ENCODE data around the gene BTRC.

GRCh38 chr10:99777915-99778299 is 4.5 kb upstream of the ABCC2 start:
- PRO-cap = no peak
- RAMPAGE, long total RNA, 2 experiments = no peak in any of the 2 experiments

GRCh38 chr10:99927433-99927701 is 82.4 kb downstream of the DNMBP start:
- PRO-cap = no peak
- RAMPAGE, long total RNA, 2 experiments = no peak in any of the 2 experiments

- PRO-cap = no peak
- RAMPAGE, long total RNA, 2 experiments = no peak in any of the 2 experiments
These were observed 19.7 kb upstream of the CPN1 start for GRCh38 chr10:100101383-100101733.

DNA sequence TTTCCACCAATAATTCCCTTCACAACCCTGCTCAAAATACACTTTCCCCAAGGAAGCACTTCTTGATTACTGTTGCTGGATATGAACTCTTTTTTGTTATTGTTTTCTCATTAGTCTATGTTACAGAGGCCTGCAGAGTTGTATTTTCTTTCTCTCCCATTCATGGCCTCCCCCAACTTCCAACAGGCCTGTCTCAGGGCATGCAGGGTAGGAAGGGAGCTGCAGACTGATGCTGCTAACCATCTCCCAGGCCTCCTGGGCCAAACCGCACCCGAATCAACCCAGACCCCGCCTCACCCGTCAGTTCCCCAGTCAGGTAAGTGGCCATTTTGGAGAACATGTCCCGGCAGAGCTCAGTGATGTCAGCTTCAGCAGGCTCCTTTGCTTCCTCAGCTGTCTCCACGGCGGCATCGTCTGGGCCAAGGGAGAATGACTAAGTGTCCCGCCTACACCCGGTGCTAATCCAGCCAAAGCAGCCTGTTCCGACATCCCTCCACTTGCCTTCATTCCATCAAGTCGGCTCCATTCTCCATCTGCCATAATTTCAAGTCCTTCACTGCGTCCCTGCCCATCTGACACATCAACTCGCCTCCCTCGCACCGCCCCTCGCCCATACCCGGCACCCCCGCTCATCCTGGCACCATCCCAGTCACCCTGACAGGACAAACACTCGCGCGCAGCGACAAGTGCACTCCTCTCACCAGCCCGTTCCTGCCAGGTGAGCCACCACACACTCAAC is 511 bp downstream of the BLOC1S2 start:
- PRO-cap = bidirectional peak, plus-strand start at position 466 of the sequence, minus-strand start at position 412 of the sequence
- RAMPAGE, long total RNA, 2 experiments = no peak in any of the 2 experiments

DNA sequence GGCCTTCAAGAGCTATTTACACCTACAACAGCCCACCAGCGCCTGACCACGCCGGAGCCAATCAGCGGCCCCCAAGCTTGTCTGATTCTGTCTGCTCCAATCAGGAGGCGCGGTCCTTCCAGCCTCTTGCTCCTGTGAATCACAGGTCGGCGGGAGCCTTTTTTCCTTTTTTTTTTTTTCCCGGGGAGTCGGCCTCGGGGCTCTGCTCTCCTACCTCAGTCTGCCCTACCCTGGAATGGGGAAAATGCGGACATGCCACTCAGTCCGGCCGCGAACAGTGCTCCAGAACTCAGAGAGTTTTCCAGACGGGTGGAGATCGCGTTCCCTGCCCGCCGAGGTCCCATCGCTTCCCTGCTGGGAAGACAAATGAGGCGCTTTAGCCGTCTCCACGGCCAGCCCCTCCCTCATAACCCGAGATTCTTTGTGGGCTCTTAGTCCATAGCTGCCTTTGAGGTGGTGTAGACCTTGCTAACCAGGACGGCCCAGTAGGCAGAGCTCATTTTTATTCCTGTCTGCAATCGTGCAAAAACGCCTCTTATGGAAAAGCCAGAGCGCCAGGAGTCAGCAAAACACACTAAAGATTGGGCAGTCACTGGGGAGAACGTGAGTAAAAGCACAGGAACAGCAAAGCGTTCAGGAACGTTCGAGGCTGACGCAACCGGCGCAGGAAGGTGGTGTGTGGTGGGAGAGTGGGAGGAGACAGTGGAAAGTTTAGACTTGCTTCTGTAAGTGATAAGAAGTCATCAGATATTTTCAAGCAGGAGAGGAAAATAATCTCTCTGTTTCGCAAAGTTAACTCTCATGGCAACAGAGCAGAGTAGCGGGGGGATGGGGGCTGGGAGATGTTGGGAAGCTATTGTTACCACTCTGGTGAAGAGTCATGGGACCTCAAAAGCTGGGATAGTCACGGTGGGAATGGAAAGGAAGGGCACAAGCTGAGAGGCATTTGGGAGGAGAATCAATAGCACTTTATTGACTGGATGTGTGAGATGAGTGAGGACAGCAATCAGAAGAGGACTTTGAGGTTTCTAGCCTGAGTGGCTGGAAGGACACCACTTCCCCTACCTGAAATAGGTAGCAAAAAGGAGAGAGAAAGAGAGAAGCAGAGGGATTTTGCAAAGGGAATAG is 26.7 kb downstream of the SCD start:
- PRO-cap = bidirectional peak, plus-strand start at position 135 of the sequence, minus-strand start outside the sequence; bidirectional peak, plus-strand start at position 636 of the sequence, minus-strand start at position 583 of the sequence
- RAMPAGE, long total RNA, 2 experiments = start-site peak on the plus strand in 2 of 2 experiments, centred at positions 148 to 165 of the sequence, 11 to 17 reads per replicate

GRCh38 chr10:101043457-101043825 is 12.4 kb downstream of the SFXN3 start:
- PRO-cap = no peak
- RAMPAGE, long total RNA, 2 experiments = no peak in any of the 2 experiments

- PRO-cap = bidirectional peak, plus-strand start at chr10:101066349, minus-strand start at chr10:101066246
- RAMPAGE, long total RNA, 2 experiments = no peak in any of the 2 experiments
These were observed 4.3 kb downstream of the KAZALD1 start for GRCh38 chr10:101066038-101066526.

- PRO-cap = no peak
- RAMPAGE, long total RNA, 2 experiments = no peak in any of the 2 experiments
These were observed 4.9 kb downstream of the KAZALD1 start for GRCh38 chr10:101066527-101067348.

- PRO-cap = no peak
- RAMPAGE, long total RNA, 2 experiments = no peak in any of the 2 experiments
These were observed 9.4 kb downstream of the TLX1 start for GRCh38 chr10:101140280-101141097.

DNA sequence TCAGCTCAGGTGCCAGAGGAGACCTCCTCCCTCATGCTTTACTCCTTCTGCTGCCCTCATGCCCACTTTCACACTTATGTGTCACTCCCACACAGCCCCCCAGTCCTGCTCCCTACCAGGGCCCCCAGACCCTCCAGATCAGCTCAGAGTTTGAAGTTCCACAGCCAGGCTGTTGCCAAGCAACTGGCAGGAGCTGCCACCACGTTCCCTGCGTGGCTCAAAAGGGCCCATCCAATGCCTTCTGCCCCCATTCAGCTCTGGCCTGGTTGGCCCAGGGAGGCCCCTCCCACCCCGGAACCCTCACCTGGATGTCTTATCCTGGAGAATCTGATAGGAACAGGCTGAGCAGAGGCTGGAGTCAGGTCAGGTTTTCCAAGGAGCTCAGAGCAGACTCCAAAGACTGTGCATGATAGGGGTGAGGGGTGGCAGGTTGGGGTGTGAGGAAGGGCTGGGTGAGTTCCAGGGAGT is 10.1 kb downstream of the TLX1 start:
- PRO-cap = no peak
- RAMPAGE, long total RNA, 2 experiments = no peak in any of the 2 experiments

GRCh38 chr10:101142095-101142742 is 11.1 kb downstream of the TLX1 start:
- PRO-cap = no peak
- RAMPAGE, long total RNA, 2 experiments = no peak in any of the 2 experiments

- PRO-cap = no peak
- RAMPAGE, long total RNA, 2 experiments = no peak in any of the 2 experiments
These were observed 15.1 kb upstream of the LBX1 start for GRCh38 chr10:101244186-101244960.

GRCh38 chr10:101353822-101354981 is at the start of gene BTRC:
BTRC (plus strand) TSS chr10:101354165.
- PRO-cap = unidirectional peak, plus-strand start at chr10:101354069; unidirectional peak, plus-strand start at chr10:101354234
- RAMPAGE, long total RNA, 2 experiments = start-site peak on the plus strand in 2 of 2 experiments, at chr10:101354096-101354168 at its widest, 148 to 344 reads per replicate

- PRO-cap = no peak
- RAMPAGE, long total RNA, 2 experiments = no peak in any of the 2 experiments
These were observed 52.0 kb downstream of the POLL start for GRCh38 chr10:101536043-101536427.

GRCh38 chr10:101579197-101579737 is 8.8 kb downstream of the POLL start:
- PRO-cap = no peak
- RAMPAGE, long total RNA, 2 experiments = no peak in any of the 2 experiments

GRCh38 chr10:101652852-101653884 is 41.8 kb downstream of the FBXW4 start:
- PRO-cap = no peak
- RAMPAGE, long total RNA, 2 experiments = start-site peak on the minus strand in 1 of 2 experiments, at chr10:101653024-101653347 at its widest, 16 reads per replicate

DNA sequence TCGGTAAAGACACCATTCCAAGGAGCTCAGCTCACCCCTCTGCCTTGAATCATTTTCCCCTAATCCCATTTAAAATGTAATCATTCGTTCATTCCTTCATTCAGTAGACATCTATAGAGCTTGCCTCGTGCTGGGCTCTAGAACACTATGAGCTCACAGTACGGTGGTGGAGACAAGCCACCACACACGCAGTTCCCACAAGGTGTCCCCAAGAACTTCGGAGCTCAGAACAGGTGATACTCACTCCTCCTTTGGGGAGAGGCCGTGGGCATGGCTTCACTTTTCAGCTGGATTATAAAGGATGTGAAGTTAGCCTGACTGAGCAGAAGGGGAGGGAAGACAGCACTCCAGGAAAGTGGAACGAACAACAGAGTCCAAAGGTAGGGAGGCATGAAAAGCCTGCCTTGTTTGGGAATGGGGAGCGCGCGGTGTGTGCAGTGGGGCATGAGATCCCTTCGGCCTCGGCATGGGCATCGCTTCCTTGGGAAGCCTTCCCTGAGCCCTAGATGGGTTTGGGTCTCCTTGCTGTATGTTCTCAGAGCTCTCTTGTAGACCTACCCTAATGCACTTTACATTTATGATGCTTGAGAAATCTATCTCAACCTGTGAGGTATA is 732 bp upstream of the OGA start:
- PRO-cap = unidirectional peak, plus-strand start at position 142 of the sequence
- RAMPAGE, long total RNA, 2 experiments = no peak in any of the 2 experiments

DNA sequence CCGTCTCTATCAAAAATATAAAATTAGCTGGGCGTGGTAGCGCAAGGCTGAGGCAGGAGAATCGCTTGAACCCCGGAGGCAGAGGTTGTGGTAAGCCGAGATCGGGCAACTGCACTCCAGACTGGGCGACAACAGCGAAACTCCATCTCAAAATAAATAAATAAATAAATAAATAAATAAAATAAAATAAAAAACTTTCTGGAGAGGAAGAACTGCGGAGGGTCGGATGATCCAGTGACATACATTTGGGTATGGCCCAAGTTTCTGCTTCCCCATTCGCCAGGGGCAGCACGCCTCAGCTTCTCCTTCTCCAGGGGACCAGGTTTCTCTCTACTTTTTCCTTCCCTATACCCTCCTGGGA is 844 bp downstream of the ARMH3 start:
- PRO-cap = no peak
- RAMPAGE, long total RNA, 2 experiments = no peak in any of the 2 experiments

GRCh38 chr10:102110623-102111326 is 9.4 kb downstream of the LDB1 start:
- PRO-cap = no peak
- RAMPAGE, long total RNA, 2 experiments = no peak in any of the 2 experiments

DNA sequence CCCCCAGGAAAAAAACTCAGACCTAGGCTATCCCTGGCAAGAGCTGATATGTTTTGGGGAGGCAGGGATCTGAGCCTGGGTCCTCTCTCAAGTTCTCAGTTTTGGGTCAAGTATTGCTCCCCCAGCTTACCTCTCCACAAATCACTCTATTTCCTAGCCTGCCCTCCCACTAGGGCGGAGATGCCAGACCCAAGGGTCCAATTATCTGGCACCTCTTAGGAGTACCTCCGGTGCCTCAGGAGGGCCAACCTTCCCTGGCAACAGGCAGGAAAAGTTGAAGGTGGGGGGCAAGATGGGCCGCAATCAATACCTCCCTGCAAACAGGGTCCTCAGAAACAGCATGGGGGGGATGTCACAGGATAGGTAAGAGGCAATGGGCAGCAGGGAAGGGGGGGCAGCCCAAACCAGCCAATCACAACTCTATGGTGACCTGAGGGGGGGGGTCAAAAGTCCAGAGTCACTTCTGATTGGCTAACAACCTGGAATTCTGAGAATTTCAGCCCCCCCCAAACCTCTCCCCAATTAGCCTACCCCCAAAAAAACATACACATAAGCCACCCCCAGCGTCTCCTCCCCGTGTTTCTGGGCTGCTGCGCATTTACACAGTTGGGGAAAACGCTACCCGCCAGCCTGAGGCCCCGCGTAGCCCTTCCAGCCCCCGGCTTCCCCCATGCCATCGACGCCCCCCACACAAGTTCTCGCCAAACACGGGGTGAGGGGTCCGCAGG is 691 bp downstream of the LDB1 start:
- PRO-cap = bidirectional peak, plus-strand start at position 49 of the sequence, minus-strand start outside the sequence; unidirectional peak, minus-strand start at position 143 of the sequence; bidirectional peak, plus-strand start at position 577 of the sequence, minus-strand start at position 365 of the sequence
- RAMPAGE, long total RNA, 2 experiments = no peak in any of the 2 experiments